Spinal cord (tissue), 3 donors: Measurements from ENCODE around the gene AGA.

DNA sequence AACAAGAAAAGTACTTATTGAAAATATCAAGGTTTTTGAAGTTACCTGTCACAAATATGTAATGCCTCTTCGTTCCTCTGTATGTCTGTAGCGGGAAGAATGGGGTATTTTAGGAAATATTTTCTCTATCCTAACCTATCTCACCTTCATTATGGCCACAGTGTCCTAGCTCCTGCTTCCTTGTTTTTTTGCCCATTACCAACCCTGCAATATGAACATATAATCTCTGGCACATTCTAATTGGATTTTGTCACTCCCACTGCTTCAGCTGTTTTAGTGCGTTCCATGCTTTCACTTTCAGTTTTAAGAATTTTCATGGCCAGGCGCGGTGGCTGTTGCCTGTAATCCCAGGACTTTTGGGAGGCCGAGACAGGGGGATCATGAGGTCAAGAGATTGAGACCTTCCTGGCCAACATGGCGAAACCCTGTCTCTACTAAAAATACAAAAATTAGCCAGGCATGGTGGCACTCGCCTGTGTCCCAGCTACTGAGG lies 41.0 kb downstream of the GPM6A start:
- PRO-cap = no peak
- RAMPAGE, long total RNA = no peak

GRCh38 chr4:175811716-175812126 lies 343 bp downstream of the GPM6A start:
- PRO-cap = no peak
- RAMPAGE, long total RNA = no peak

DNA sequence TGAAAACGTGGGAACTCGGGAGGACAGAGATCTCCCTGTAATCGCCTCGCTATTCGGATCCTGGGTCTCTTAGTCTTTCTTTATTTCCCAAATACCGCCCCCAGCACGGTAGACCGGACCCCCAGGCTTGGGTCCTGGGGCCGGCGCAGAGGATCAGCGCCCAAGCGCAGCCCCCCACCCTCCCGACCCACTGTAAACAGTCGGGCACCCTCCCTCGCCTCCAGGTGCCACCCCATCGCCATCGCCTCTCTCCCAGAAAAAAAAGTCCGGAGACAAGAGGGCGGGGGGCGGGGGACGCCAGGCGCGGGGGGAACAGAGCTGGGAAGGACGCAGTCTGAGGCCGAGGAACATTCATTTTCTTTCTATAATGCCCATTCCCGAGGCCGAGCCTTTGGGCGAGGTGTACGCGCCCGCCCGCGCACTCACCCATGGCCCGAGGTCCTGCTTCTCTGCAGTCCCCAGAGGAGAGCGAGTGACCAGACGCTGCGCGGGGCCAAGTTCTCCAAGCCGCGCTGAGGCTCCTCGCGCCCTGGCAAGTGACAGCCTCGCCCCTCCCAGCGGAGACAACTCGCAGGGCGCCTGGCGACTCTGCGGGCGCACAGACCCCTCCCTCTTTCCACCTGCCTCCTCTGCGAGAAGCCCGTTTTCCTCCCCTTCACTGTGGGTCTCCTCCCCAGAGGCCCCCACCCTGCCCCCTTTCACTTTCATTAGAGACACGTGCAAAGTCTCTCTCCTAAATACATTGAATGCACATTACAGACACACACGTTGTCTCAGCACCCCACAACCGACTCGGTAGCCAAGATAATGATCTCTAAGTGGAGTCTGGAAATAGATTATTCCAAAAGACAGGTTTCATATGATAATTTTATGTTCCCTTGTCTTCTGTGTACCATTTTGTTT lies 63.5 kb upstream of the WDR17 start:
- PRO-cap = no peak
- RAMPAGE, long total RNA = start-site peak on the minus strand centred at position 548 of the sequence, 190 bp wide, 1,266 and 1,612 reads in 2 replicates

GRCh38 chr4:176229414-176230218 lies 34.2 kb upstream of the SPATA4 start:
- PRO-cap = no peak
- RAMPAGE, long total RNA = no peak

- PRO-cap = no peak
- RAMPAGE, long total RNA = no peak
Observed at GRCh38 chr4:176329727-176330673, 10.2 kb downstream of the SPCS3 start.

GRCh38 chr4:176793991-176794838 lies 1.5 kb upstream of the VEGFC start:
- PRO-cap = no peak
- RAMPAGE, long total RNA = no peak

- PRO-cap = no peak
- RAMPAGE, long total RNA = start-site peak on the minus strand at chr4:177442378-177442415, 235 and 166 reads in 2 replicates
Observed at GRCh38 chr4:177441782-177442649, at the start of gene AGA. Gene AGA, minus strand, starts transcription at chr4:177442437.

DNA sequence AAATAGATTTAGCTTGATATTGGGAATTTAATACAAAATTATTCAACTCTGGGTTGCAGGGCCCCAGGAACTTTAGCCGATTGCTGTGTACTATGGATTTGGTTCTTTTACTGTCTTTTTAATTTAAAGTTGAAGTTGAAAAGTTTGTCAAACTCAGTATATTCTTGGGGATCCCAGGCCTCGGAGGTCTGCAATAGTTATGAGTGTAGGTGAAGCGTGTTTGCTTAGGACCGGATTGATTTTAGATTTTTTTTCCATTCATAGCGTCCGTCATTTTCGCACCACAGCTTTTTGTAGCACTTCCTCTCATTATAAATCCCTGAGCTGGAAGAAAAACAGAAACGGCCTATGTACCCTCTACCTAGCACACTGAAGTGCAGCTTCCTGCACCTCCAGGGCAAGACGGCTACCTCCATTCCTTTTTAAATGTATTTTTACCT lies 433 bp upstream of the AGA start:
- PRO-cap = no peak
- RAMPAGE, long total RNA = no peak

DNA sequence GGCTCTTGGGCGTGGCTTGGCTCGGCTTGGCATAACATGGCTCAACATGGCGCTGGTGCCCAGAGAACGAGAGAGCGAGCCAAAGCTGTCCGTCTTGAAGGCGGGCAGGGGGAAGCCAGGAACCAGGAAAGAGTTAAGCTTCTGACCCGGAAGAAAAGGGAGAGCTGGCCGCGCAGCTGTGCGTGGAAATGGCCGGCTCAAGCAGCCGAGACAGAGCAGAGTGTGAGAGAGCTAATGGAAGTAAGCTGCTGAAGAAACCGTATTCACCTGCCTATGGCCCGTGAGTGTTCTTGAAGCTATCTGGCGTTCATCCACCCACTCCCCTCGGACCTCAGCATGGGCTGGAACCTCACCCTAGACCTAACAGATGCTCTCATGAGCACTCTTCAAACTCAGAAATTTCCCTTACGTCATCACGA lies 286.4 kb upstream of the AGA start:
- PRO-cap = no peak
- RAMPAGE, long total RNA = no peak

GRCh38 chr4:178037852-178038198 lies 595.6 kb upstream of the AGA start:
- PRO-cap = no peak
- RAMPAGE, long total RNA = no peak

DNA sequence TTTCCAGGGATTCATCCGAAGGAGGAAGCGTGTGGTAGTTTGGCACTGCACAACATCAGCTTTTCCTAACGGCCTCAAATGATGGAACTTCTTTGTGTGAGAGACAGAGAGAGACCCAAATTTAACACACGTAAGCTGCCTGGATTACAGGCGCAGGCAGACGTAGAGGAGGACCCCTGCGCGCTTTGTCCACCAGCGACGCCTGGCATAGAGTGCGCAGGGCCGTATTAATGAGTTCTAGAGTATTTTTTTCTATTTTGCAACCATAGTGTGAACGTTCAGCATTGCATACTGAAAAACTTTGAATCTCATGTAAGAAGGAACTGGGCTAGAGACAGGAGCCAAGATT lies 101.8 kb upstream of the TENM3 start:
- PRO-cap = no peak
- RAMPAGE, long total RNA = no peak

- PRO-cap = no peak
- RAMPAGE, long total RNA = no peak
Observed at GRCh38 chr4:183097192-183097608, 1.9 kb upstream of the WWC2 start.

- PRO-cap = no peak
- RAMPAGE, long total RNA = no peak
Observed at GRCh38 chr4:183166886-183167396, 67.9 kb downstream of the WWC2 start.

- PRO-cap = no peak
- RAMPAGE, long total RNA = no peak
Observed at GRCh38 chr4:183253284-183254187, 66.5 kb downstream of the CLDN22 start.

DNA sequence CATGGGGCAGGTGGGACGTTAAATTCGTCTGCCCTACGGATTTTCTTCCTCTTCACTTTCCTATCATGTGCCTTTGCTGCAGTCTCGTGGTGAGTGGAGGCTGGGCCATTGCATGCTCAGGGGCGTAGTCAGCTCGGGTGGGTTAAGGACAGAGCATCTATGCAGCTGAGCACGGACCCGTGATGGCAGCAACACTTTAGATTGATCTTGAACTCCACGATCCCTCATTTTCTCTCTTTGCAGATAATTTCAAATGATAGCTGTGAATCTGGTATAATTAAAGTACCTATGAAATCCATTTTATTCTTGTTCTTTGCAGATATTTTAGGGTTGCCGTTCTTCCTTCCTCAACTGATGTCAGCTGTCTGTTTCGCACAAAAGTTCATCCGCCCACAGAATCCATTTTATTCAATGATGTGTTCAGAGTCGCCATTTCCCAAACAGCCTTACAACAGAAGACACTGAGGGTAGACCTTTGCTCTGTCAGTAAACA lies 51.4 kb downstream of the CLDN22 start:
- PRO-cap = no peak
- RAMPAGE, long total RNA = no peak

GRCh38 chr4:183410991-183411671 lies 33.3 kb upstream of the CDKN2AIP start:
- PRO-cap = no peak
- RAMPAGE, long total RNA = no peak

GRCh38 chr4:183721743-183722078 lies 62.6 kb downstream of the TRAPPC11 start:
- PRO-cap = no peak
- RAMPAGE, long total RNA = no peak

GRCh38 chr4:183746771-183747317 lies 87.8 kb downstream of the TRAPPC11 start:
- PRO-cap = no peak
- RAMPAGE, long total RNA = no peak

DNA sequence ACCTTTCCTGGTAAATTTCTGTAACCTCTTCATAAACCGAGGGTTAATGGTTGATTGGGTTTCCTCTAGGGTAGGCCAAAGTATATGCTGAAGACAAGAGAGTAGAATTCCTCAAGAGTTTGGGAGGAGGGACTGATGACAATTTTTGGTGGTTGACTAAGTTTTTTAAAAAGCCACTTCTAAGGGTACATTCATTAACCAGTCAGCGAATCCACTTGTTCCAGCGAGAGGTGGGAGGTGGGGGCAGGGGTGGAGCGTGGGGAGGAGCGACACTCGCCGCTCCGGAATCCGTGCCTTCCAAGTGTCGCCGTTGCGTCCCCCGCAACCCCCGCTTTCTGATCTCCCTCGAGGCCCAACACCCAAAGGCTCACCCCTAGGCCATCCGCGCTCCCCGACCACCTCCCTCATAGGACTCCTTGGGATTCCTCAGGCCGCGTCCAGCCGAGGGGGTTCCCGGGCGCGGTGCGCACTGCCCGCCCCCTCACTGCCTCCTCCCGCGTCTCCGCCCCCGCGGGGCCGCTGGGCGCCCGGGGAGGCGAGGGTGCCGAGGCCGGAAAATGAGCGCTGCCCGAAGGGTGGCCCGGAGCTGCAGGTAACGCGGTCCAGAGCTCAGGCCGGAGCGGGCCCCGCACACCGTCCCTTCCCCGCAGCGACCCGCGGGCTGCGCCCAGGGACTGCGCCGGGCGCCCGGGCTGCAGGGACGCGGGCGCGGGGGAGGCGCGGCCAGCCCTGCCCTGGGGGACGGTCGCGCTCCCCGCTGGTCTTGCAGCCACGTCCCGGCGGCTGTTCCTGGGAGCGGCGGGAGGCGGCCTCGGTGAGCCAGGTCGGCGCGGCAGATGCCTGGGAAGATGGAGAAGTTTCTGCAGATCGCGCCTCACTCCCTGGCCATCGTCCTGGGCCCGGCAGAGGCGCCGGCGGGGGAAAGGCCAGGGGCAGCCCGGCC lies 108.0 kb upstream of the STOX2 start:
- PRO-cap = no peak
- RAMPAGE, long total RNA = no peak

GRCh38 chr4:183906192-183906901 lies 1.2 kb downstream of the STOX2 start:
- PRO-cap = no peak
- RAMPAGE, long total RNA = no peak